SJSA1 (cell line): Measurements from ENCODE around the gene PDE4D.

- RAMPAGE, long total RNA, result no peak
Observed at GRCh38 chr5:59357549-59358115, 535.9 kb downstream of the PDE4D start.

GRCh38 chr5:59466282-59466919 lies 427.1 kb downstream of the PDE4D start:
- RAMPAGE, long total RNA, result no peak

DNA sequence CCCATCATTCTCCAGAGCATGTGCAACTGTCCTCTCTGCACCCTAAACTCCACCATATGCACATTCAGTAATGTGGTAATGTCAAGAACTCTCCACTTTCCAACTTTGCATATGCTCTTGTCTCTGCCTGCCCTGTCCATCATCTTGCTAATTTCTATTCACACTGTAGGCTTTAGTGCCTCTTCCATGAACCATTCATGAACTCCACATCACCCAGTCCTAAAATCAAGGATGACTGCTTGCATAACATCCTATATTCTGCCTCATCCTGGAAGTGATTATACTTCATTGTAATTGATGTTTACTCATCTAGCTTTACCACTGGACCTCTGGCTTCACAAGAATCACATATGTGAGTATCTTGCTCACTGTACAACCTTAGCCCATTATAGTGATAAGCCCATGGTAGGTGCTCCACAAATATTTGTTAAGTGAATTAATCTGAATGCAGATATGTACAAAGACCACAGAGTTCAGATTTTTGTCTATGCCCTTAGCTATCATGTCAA lies 354.7 kb downstream of the PDE4D start:
- RAMPAGE, long total RNA, result no peak

DNA sequence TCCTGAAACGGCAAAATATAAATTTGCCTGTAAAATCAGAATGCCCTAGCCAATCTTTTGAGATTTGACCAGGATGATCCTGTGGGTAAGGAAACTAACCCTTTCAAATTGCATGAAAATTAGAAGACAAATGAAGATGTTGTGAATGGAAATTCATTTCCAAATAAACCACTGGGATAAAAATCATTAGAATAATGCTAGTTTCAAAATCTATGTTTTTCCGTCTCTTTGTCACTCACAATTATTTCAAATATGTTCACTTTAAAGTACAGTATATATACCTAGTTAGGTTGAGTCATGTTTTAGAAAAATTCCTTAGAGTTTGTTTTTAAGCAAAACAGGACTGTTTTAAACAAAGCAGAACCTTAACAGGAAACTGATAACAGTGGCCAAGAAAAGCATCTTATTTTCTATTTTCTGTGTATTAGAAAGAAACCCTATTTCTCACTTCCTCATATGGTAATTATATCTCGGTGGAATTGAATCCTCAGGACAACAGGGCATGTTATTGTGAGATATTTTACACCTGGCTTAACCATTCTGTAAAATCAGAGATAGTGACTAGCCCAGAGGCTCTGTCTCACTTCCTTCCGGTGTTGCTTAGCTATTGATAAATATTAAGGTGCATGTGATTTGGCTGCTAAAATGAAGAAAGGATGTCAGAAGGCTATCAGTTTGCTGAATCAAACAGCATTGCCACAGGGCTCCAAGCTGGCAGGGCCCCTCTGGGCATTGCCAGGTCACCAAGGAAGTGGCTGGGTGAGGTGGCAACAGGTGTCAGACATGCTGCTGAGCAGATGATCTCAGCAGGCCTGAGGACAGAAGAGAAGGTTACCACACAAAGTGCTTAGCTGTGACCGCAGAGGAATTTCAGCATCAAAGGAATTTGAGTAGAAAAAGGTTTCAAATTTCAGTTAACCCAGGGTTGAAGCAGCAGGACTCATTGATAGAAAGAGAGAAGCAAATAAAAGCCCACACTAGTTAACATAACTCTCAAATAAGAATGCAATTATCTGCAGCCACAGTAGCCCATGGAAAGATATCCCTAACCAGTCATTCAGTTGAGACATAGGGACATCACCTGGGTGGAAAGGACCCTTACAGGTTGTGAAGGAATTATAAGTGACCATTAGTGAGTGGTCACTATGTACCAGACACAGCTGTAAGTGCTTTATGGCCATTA lies 330.7 kb downstream of the PDE4D start:
- RAMPAGE, long total RNA, result no peak

- RAMPAGE, long total RNA, result no peak
Observed at GRCh38 chr5:59584776-59585346, 308.7 kb downstream of the PDE4D start.

DNA sequence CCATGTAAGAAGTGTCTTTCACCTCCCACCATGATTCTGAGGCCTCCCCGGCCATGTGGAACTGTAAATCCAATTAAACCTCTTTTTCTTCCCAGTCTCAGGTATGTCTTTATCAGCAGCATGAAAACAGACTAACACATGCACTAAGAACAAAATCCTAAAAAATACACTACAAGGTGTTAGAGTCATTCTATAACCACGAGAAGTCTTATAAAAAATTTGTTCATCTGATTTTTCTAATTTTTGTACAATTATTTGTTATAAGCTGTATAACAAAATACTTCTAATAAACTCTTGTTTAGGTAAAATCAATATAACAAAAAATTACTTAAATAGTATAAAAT lies 251.0 kb downstream of the PDE4D start:
- RAMPAGE, long total RNA, result no peak

- RAMPAGE, long total RNA, result no peak
Observed at GRCh38 chr5:59893637-59894511, at the start of gene PDE4D. Gene PDE4D, minus strand, starts transcription at chr5:59893726.

- RAMPAGE, long total RNA, result no peak
Observed at GRCh38 chr5:59965129-59965866, 71.8 kb upstream of the PDE4D start.

DNA sequence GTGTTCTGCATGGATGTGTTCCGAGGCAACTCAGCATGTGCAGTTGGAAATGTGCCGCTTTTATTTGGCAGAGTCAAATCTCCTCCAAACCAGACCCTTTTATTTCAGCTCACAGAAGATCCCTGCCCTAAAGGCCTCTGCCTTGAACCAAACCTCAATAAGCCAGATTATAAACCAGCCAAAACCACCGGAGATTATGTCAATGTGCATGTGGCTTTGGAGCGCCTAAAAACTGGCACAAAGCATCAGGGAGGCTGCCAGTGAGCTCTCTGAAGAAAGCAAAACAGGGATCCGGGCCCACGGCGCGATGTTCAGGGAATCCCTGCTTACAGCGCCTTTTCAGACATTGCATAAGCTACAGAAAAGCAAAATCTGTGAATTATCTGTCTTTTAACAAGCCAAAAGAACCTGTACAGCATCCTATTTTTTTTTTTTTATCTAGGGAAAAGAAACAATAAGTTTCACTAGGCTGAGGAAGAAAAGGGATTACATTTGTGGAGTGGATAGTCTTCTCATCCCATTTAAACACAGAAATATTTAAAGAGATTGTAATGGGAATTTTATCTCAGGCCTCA lies 360.0 kb downstream of the DEPDC1B start:
- RAMPAGE, long total RNA, result no peak

DNA sequence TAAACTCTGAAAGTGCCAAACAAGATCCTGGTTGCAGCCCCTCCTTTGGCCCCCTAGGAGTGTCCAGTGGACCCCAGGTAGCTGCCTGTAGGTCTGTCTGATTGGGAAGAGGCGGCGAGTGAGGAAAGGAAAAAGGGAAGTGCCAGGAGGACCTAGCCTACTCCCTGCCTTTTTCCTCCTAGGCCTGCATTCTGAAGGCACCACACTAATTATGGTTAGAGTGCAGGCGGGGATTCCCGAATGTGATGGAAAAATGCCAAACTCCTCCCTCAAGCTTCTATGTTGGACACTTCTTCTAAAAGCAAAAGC lies 83.2 kb upstream of the SMIM15 start:
- RAMPAGE, long total RNA, result no peak

- RAMPAGE, long total RNA, result no peak
Observed at GRCh38 chr5:61312422-61312970, 19.6 kb upstream of the ZSWIM6 start.

DNA sequence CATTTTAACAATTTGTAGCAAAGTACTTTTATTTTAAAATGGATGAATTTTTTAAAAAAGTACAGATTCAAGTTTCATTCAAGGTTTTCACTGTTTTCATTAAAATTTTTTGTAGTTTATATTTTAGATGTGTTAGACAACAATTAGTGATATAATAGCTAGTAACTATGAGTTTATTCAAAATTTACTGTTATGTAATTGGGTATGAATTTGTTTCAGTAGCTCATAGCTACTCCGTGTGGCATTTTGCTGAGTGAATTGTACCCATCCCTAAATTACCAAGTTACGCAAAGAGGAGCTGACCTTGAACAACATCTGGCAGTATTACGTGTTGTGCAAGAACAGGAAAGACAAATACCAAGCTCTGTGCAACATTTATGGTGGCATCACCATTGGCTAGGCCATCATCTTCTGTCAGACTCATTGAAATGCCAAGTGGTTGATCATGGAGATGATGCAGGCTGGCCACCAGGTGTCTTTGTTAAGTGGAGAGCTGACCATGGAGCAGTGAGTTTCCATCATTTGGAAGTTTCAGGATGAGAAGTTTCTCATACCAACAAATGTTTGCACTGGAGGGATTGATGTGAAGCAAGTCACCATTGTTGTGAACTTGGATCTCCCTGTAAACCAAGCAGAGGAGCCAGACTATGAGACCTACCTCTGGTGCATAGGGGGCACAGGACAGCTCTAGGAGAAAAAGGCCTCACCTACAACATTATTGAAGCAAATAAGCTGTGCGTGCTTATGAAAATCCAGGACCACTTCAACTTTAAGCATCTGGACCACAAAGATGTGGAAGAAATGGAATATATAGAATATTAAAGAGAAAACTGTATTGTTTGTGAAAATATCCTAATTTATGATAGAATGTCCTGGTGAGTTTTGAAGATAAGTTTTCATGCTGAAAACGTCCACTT lies 15.1 kb downstream of the ZSWIM6 start:
- RAMPAGE, long total RNA, result no peak

DNA sequence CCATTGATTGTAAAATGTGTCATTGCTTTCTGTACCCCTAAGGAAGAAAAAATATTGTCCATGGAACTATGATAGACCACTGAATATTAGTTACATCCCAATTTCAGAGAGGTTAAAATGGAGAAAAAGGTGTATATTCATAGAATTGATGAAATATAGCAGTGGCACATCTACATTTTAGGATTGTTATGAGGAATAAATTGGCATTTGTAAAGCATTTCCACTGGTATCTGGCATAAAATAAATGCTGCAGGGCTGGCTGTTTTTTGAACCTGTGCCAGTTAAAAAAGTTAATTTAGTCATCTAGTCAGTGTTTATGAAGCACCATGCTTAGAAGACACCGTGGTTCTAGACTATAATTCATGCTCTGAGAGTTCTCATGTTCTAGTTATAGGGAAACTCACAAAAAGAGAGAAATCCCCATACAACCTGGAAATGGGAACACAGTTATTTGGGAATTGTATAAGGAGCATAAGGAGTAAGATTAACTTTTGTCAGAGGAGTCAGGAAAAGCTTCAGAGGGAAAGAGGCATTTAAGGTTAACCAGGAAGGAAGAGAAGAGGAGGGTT lies 93.2 kb downstream of the ZSWIM6 start:
- RAMPAGE, long total RNA, result no peak

GRCh38 chr5:61440524-61441066 lies 108.5 kb downstream of the ZSWIM6 start:
- RAMPAGE, long total RNA, result no peak

- RAMPAGE, long total RNA, result no peak
Observed at GRCh38 chr5:61499365-61499730, 167.3 kb downstream of the ZSWIM6 start.

DNA sequence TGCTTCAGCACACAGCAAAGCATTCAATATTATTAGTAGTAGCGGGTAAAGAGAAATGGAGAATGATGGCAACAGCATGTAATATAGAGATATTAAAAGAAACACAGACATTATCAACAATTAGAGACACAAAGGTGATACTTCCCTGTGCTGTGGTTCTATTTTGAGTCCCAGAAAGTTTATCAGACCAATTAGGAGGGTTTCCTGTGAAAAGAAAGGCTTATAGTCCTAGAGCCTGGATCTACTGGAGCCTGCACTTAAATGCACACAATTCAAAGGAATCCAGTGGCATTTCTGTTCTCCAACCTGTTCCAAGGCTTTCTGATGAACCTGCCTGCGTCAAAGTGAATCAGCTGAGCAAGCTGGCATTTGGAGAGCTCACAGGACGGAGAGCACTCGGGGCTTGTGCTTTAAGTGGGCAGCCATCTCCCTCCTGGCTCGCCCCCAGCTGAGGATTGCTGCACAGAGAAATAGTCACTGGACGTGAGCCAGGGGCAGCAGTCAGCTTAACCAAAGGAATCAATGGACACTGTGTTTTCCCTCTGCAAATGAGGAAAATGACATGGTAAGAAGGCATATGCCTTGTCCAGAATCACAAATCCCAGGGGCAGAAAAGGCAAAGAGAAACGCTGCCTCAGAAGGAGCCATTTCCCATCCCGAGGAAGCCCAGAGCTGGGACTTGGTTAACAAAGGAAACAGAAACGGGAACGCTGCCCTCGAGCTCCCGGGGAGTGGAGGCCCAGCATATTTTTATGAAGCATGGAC lies 299.3 kb downstream of the ZSWIM6 start:
- RAMPAGE, long total RNA, result no peak

GRCh38 chr5:61731587-61732614 lies 399.8 kb downstream of the ZSWIM6 start:
- RAMPAGE, long total RNA, result no peak

DNA sequence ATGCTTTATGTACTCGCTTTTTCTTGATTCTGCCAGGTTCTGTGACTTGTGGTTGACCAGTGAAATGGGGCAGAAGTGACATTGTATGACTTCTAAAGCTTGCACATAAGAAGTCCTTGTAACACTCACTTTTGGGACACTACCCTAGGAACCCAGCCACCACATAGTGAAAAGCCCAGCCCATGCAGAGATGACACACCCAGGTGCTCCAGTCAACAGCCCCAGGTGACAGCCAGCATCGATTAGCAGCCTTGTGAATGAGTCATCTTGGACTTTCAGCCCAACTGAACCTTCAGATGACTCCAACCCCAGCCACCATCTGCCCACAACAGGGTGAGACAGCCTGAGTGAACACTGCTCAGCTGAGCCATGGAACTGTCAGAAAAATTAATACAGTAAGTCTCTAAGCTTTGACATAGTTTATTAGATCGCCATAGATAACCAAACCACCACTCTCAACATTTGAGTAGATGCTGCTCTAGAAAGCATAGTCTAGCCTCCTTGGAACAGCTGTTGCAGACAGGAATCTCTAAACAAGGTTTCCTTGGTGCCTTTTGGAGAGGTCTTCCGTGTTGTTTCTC lies 458.7 kb downstream of the ZSWIM6 start:
- RAMPAGE, long total RNA, result no peak

GRCh38 chr5:62306789-62307177 lies 777 bp downstream of the KIF2A start:
- RAMPAGE, long total RNA, result no peak

DNA sequence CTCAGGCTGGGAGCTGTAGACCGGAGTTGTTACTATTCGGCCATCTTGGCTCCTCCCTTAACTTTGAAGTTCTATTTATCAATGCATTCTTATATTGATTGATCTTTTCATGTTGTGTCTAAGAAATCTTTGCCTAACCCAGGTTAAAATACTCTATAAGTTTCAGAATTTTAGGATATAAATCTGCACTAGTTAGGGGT lies 30.7 kb upstream of the RNF180 start:
- RAMPAGE, long total RNA, result no peak